HT-29 (cell line): ENCODE measurements around a stretch of chr2.

GRCh38 chr2:210847005-210847512, 290.7 kb downstream of the CPS1 start:
- RAMPAGE, long total RNA = no peak

GRCh38 chr2:211396815-211397055, 840.3 kb downstream of the CPS1 start:
- RAMPAGE, long total RNA = no peak

DNA sequence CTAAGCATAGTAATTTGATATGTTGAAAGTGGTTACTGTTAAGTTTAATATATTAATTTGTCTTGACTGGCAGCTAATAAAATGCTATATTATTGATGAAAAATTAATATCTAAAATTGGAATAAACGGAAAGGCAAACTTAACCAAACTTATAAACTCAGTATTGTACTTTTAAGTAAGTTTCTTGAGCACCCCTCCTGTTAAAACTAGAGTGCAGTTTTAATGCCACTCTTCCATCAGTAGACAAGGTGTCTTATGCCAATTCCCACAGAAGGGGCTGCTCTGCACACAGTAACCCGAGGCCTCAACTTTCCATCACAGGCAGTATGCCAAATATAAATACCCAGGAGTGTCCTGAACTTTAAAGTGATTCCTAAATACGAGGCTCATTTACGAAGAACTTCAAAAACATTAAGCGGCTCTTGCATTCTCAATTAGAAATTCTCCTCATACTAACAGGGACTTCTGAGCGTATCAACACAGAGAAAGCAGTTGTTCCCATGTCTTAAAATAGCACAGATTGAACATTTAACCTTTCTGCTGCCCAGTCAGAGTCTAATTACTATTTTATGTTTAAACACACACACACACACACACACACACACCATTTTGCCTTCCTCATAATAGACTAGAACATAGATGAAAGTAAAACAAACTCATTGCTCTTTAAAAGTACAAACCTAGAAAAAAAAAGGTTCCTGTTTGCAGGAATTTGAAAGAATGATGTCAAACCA, 638.6 kb downstream of the ERBB4 start:
- RAMPAGE, long total RNA = no peak

DNA sequence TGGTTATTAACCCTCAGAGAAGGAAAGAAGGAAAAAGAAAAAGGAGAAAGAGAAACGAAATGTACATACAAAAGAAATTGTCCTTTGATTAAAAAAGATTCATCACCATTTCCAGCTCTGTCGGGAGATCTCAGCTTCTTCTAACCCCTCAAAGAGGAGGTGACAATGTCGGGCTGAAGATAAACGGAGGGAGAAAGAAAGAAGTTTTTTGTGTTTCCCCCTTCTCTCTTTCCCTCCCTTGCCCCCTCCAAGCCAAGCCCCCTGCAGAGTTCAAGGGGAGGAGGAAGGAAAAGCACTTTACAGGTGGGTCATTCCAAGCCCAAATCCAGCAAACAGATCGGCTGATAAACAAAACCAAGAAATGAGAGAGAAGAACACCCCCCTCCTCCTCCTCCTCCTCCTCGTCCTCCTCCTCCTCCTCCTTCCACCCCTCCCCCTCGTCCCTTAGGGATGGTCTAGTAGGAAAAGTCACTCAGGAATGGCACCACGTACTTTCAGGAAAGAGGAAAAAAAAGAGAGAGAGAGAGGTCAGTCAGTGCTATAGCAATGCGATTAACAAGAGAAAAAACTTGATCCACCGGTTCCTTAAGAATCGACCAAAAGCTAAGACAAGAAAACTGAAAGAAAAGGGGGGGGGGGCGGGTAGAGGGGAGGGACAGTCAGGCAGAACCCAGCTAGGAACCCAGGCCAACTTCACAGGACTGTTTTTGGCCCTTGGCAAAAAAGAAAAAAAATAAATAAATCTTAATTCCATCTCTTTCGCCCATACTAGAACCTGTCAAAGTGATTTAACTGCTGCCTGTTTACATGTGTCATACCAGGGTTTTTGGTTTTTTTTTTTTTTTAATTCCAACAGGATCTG, 1.1 kb downstream of the IKZF2 start:
- RAMPAGE, long total RNA = no peak

DNA sequence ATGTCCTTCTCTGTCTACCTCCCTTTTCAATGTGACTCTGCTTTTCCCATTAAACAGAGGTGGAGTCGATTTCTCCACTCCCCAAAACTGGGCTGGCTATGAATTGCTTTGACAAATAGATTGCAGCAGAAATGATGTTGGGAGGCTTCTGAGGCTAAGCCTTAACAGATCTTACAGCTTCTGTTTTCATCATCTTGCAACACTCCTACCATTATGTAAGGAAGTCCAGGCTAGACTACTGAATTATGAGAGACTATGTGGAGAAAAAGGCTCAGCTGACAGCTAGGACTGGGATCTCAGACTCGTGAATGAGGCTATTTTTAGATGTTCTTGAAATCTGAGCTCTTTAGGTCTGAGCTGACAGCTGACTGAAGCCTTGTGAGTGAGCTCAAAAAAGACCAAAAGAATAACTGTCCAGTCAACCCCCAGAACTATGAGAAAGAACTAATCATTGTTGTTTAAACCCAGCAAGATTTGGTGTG, 70.3 kb downstream of the VWC2L start:
- RAMPAGE, long total RNA = no peak

GRCh38 chr2:214497547-214497981, 86.7 kb downstream of the VWC2L start:
- RAMPAGE, long total RNA = no peak

GRCh38 chr2:215293796-215294420, 18.0 kb upstream of the ATIC start:
- RAMPAGE, long total RNA = no peak

DNA sequence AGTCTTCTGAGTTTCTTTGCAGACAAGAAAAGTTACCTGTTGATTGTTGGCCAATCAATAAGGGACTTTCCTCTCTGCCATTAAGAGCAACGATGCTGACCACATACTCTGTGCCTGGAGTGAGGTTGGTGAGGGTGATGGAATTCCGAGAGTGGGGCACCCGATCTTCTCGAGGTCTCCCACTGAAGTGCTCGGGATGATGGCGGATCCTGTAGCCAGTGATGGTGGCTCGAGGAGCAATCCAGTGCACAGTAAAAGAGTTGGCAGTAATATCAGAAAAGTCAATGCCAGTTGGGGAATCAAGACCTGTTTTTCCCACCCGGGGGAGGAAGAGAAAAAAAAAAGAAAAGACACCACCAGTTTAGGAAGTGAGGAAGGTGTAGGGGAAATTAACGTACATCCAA, 49.2 kb downstream of the FN1 start:
- RAMPAGE, long total RNA = no peak

GRCh38 chr2:215417365-215417793, 18.5 kb downstream of the FN1 start:
- RAMPAGE, long total RNA = no peak

- RAMPAGE, long total RNA = no peak
These were observed 75.9 kb upstream of the FN1 start for GRCh38 chr2:215511651-215512304.

GRCh38 chr2:215653413-215653878, 217.6 kb upstream of the FN1 start:
- RAMPAGE, long total RNA = no peak

DNA sequence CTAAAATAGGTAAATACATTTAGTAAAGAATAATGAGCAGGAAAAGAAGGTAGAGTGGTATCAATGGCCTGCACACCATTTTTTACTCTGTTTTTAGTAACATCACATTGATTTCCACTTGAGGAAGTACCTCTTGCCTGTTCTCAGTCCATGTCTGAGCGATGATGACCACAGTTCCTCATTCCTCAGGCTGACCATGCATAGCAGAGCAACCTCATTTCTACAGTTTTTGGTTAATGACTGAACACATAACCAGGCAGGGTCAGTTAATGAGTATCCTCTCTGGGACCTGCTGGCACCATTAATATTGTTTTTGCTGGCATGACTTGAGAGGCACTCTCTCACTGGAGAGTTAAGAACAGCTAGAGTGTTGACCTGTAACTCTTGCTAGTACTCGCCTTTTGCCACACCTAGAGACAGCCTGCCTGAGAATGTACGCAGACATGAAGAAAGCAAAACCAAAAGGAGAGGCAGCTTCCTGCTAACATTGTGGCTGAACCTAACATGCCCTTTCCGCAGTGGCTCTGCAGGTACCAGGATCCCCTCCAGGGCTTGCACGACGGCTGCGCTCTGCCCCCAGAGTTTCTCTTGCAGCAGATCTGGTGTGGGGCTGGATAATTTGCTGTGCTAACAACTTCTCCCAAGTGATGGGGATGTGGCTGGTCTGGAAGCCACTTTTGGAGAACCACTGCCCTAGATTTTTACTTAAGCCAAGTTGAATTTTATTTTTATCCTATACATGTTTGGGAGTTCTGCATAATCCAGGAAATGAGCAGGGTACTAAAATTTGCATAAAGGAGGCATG, 23.8 kb downstream of the PECR start:
- RAMPAGE, long total RNA = no peak

- RAMPAGE, long total RNA = no peak
These were observed 61.8 kb upstream of the IGFBP2 start for GRCh38 chr2:216571516-216571742.

DNA sequence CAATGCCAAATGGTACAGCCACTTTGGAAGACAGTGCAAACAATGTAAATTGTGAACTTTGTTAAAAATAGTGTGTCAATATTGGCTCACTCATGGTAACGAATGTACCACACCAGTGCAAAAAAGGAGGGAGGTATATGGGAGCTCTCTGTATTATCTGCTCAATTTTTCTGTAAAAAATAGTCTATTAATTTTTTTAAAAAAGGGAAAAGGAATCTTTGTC, 61.6 kb upstream of the IGFBP2 start:
- RAMPAGE, long total RNA = no peak

- RAMPAGE, long total RNA = no peak
These were observed 61.3 kb upstream of the IGFBP2 start for GRCh38 chr2:216571966-216572299.

DNA sequence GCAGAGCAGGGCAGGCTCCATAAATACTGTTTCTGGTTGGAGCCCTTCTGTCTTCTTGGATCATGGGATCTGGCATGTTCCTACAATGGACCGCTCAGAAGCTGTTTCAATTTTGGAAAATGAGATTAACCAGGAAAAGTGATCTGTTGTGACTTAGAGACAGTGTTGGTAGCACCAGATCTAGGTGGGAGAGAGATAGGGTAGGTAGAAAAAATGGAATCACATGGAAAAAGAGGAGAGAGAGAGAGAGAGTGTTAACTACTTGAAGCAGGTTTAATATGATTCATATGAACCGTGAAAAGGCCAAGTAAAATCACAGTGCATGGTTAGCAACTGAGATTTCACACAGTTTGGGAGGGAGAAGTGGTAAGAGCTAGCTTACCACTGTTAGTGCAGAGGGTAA, 4.9 kb upstream of the IGFBP5 start:
- RAMPAGE, long total RNA = no peak

GRCh38 chr2:216711367-216711659, 16.0 kb upstream of the IGFBP5 start:
- RAMPAGE, long total RNA = no peak

- RAMPAGE, long total RNA = no peak
These were observed 40.8 kb downstream of the TNP1 start for GRCh38 chr2:216818936-216819571.

- RAMPAGE, long total RNA = no peak
These were observed 10.7 kb upstream of the TNP1 start for GRCh38 chr2:216870560-216870871.

- RAMPAGE, long total RNA = no peak
These were observed 74.0 kb upstream of the TNP1 start for GRCh38 chr2:216933799-216934244.